Metastatic Breast Carcinoma in the Ovary (tissue), 3 donors: ENCODE measurements around a stretch of chr2.

GRCh38 chr2:58981073-58981492 lies 740.0 kb upstream of the FANCL start:
- PRO-cap, 3 experiments = no peak in any of the 3 experiments

- PRO-cap, 3 experiments = no peak in any of the 3 experiments
These were observed 499.8 kb downstream of the BCL11A start for GRCh38 chr2:60053670-60053989.

DNA sequence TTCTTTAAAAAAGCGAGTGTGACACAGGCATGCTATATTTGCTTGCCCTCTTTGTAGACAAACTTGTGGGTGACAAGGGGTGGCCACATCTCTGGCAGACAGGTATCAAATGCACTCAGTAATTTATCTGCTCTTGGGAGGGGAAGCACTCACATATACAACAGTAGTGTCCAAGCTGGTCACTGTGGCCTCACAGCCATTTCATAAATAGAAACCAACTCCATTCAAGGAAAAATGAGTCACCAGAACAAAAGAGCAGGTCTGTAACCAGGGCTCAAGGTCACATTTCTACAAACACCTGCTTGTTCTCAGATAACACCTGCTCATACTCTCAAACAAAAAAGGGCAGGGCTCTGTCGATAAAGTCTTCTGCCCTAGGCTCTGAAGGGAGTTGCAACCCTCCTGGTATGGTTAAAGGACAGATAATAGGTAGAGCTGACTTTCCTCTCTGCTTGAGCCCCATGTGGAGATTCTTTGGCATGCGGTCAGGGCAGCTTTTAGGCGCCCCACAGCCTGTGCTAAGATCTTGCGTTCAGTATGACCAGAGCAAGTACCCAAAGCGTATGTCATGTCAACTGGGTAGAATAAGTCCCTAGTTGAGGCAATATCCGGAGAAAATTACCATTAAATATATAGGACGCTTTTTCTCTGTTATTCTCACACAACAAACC lies 458.9 kb downstream of the BCL11A start:
- PRO-cap, 3 experiments = no peak in any of the 3 experiments

DNA sequence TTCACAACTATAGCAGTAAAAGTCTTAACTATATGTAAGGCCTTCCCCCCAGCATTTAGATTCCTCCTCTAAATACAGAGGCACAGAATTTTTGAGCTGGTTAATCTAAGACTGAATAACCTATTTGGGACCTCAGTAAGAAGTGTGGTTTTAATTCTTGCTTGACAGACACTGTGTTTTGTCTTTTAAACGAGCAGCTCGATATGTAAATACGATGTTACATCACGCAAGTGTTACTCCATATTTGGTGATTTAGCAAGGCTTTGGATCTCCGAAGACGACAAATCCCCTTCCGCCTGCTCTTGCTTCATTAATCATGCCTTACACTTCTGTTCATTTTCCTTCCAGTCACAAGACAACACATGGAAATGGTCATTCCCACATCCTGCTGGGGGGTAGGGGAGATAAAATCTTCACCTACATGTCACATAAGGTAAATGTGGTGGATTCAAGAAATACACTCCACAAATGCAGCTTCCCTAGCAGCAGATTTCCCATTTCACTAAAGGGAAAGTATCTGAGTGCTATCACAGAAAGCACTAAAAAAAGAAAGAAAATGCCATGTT lies 9.4 kb downstream of the BCL11A start:
- PRO-cap, 3 experiments = no peak in any of the 3 experiments

DNA sequence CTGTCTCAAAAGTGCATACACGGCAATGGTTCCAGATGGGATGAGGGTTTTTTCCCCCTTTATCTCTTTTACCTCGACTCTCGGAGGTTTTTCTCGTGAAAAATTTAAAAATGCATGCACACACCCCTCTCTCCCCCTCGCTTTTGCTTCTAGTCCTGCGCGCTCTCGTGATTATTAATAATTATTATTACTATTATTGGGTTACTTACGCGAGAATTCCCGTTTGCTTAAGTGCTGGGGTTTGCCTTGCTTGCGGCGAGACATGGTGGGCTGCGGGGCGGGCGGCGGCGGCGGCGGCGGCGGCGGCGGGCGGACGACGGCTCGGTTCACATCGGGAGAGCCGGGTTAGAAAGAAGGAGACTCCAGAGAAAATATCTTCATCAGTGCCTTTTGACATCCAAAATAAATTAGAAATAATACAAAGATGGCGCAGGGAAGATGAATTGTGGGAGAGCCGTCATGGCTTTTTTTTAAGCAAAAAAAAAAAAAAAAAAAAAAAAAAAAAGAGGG lies 392 bp downstream of the BCL11A start:
- PRO-cap, 3 experiments = no peak in any of the 3 experiments

DNA sequence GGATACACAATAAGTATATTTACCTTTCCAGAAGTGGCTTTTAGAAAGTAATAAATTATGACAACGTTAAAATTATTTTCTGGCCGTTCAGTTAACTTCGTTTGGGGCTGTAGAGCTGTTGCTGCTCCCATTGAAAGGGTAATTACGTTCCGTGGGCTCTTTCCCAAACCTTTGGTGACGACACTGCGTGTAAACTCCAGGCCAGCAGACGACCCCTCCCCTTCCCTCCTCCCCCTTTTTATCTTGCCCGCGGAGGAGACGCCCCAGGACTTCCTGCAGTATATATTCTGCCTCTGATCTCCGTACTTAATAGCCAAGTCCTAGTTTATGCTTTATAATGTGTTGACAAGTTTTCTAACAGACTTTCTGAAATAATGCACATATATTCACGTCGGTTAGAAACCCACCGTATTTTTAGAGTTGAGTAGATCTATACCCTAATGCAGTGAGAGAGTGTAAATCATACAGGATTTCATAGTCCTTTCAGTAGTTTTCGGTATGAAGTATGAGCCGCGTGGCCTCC lies 3.7 kb upstream of the BCL11A start:
- PRO-cap, 3 experiments = no peak in any of the 3 experiments

GRCh38 chr2:60710533-60711269 lies 45.4 kb upstream of the PAPOLG start:
- PRO-cap, 3 experiments = peak in 2 of 3 experiments; most common plus-strand start chr2:60710967 (in 1); most common minus-strand start chr2:60710812 (in 1)

- PRO-cap, 3 experiments = no peak in any of the 3 experiments
These were observed 40.4 kb upstream of the REL start for GRCh38 chr2:60840820-60841434.

DNA sequence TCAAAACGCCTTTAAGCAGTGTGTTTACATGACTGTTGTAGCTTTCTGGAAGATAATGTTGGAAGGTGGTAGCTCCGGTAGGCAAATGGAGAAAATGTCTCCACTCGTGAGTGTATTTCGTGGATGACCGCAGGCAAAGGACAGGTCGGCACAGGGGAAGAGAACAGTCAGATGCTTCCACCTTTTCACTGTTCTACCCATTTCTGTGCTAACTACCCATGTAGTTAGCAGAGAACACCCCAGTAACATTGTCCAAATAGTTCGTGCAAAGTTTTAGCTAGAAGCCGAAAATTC lies 14.4 kb downstream of the C2orf74 start:
- PRO-cap, 3 experiments = no peak in any of the 3 experiments

DNA sequence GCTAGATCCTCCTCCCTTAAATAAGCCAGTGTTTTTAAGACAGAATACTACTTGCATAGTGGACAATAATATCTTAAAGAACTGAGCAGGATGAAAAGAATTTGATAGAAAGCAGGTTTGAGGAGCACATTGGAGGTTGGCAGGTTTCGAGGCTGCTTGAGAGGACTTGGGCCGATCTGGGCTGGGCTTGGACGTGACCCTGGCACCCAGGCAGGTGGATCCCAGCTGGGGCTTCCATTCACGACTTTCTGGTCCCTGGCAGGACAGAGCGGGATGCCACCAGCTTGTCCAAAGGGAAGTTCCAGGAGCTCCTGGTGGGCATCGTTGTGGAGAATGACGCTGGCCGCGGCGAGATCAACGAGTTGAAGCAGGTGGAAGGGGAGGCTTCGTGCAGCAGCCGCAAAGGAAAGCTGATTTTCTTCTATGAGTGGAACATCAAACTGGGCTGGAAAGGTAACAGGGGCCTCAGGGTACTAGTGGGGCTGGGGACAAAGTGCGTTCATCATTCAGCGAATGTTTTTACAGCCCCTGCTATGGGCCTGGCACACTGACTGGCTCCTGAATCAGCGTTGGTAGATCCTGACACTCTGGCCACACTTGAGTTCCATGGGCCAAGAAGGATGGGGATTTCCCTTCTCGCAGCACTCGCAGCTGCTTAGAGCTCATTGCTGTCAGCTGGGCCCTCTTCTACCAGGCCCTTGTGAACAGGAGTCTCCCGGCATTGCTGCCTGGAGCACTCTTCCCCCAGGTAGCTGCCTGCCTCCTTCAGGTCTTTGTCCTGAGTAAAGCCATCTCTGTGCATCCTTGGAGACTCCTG lies 16.9 kb downstream of the C2orf74 start:
- PRO-cap, 3 experiments = no peak in any of the 3 experiments

DNA sequence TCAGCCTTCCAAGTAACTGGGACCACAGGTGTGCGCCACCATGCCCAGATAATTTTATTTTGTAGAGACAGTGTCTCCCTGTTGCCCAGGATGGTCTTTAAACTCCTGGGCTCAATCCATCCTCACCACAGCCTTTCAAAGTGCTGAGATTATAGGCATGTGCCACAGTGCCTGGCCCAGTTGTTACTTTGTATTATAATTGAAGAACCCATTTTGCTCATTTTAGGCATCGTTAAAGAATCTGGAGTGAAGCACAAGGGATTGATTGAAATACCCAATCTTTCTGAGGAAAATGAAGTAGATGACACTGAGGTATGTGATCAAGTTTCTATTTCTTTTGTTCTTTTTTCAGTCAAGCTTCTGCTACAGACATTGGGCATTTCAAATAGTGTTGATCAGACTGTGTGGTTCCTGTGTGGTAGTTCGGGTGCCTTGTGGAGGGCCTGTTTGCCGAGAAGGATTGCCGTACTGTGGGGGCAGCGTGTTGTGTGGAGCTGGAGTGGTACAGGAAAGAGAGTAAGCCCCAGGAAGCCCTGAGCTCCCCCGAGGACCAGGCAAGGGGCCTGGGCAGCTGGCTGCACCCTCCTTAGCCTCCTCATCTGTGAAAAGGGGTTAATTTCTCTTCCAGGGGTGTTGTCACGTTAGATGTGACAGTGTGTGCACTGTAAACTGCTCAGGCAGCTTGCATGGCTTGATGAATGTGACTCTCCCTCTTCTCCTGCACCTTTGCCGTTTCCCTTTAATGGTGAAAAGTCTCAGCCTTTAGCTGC lies 19.3 kb downstream of the C2orf74 start:
- PRO-cap, 3 experiments = no peak in any of the 3 experiments

DNA sequence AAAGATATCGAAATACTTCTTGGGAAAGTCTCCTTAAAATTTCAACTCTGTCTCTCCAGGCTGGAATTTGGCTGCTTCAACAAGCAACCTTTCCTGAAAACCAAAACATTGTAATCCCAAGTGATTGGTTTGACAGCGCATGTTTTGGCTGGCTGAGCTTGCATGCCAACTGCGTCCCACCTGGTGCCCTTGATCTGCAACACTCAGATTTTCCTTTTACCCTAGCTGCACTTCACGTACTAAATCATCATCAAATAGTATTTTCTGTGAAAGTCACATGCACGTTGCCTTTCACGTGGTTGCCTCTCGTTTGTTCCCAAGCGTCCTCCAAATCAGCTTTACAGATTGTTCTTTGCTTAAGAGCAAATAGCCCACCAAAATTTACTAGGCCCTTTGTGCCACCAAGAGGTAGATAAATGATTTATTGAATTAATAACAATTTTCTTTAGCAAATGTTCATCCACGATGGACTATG lies 1.0 kb upstream of the XPO1 start:
- PRO-cap, 3 experiments = peak in 3 of 3 experiments; most common minus-strand start position 246 of the sequence (in 3)

GRCh38 chr2:61713335-61714042 lies 140.4 kb downstream of the FAM161A start:
- PRO-cap, 3 experiments = no peak in any of the 3 experiments

DNA sequence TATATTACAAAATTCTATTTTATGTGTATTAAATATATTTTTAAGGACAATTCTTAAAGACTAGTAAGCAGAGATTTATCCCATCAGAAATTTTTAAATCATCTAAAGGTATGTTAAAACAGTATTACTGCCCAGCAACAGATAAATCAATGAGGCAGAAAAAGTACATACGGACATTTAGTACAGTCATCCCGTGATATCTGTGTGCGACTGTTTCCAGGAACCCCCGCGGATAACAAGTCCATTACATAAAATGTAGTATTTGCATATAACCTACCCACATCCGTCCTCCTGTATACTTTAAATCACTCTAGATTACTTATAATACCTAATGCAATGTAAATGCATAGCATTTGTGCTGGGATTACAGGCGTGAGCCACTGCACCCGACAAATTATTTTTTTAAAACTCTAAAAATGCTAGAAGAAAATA lies 91.7 kb downstream of the FAM161A start:
- PRO-cap, 3 experiments = no peak in any of the 3 experiments

DNA sequence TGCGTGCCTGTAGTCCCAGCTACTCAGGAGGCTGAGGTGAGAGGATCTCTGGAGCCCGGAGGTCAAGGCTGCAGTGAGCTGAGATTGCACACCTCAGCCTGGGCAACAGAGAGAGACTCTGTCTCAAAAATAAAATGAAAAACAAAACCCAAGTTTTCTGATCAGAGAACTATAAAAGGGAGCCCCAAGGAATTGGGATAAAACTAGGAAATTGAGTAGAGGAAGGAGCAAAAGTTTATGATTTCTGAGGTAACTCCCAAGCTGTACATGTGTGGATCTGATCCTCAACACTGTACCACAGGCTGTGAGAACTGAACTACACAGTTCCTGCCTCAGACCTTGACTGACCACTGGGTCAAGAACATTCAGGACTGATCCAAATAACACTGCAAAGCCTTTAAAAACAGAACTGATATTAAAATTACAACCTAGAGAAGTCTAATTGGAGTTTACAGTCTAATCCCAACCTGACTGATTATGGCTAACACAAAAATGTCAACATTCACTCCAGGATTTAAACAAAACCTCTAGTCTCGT lies 77.3 kb downstream of the FAM161A start:
- PRO-cap, 3 experiments = peak in 1 of 3 experiments; most common minus-strand start position 292 of the sequence (in 1)

GRCh38 chr2:61970878-61971110 lies 65.3 kb downstream of the COMMD1 start:
- PRO-cap, 3 experiments = no peak in any of the 3 experiments

GRCh38 chr2:62200132-62200637 lies 4.3 kb downstream of the B3GNT2 start:
- PRO-cap, 3 experiments = no peak in any of the 3 experiments

DNA sequence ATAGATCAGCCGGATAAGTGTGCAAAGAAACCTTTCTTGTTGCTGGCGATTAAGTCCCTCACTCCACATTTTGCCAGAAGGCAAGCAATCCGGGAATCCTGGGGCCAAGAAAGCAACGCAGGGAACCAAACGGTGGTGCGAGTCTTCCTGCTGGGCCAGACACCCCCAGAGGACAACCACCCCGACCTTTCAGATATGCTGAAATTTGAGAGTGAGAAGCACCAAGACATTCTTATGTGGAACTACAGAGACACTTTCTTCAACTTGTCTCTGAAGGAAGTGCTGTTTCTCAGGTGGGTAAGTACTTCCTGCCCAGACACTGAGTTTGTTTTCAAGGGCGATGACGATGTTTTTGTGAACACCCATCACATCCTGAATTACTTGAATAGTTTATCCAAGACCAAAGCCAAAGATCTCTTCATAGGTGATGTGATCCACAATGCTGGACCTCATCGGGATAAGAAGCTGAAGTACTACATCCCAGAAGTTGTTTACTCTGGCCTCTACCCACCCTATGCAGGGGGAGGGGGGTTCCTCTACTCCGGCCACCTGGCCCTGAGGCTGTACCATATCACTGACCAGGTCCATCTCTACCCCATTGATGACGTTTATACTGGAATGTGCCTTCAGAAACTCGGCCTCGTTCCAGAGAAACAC lies 26.8 kb downstream of the B3GNT2 start:
- PRO-cap, 3 experiments = no peak in any of the 3 experiments

DNA sequence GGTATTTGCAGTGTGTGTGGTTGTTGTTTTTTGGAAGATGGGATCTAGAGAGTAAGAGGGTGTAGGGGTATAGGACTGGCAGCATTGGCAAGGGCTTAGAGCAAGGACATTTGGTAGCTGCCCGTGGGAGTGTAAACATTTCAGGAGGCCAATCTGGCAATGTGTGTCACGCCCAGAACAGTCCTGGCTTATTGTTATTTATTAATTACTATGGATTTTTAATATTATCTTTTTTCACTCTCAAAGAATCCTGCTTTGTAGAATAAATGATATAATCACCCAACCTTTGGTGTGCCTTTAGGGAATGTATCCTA lies 90.4 kb downstream of the TMEM17 start:
- PRO-cap, 3 experiments = no peak in any of the 3 experiments

DNA sequence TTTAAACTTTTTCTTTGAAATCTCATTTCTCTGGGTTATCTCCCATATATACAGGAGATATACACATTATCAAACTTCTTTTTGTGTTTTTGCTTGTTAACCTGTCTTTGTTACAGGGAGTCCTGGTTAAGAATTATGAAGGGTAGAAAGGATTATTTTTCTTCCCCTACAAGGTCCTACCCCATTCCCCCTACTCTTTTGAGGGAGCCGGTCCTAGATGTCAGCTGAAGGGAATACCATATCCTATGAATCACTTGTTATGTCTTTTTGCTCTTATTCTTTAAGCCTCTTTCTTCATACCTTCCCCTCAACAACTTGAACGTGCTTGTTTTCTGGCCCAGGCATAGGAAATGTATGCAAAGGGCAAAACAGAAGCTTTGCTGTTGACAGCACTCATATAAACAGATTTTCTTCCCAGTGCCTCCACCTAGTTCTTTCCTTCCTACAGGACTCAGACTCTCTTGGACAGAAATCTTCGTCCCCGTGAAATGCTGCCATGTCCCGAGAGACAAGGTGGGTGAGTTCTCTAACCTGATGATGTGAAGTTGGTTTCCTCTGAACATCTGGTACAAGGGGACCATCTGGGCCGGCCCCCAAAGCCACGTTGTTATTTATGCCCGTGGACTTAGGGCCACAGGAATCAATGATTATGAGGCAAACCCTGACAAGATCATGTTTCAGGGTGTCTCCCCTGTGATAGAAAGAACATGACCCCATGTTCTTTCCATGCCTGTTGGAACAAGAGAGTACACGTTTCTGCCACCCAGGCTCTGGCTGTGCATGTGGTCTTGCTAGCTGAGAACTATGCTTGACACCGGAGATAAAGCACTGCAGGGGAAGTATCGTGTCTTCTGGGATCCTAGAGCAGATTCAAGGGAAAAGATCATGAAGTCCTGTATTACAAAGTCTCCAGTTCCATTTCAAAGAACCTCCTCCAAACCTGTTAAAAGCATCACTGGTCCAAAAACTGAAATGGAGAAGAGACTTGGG lies 64.4 kb downstream of the TMEM17 start:
- PRO-cap, 3 experiments = no peak in any of the 3 experiments